Cytotoxic T cell (primary cell): ENCODE data around the gene DTHD1.

- PRO-cap, 2 experiments: no peak in any of the 2 experiments
These were observed 2.1 kb upstream of the PCDH7 start for GRCh38 chr4:30718034-30718539.

DNA sequence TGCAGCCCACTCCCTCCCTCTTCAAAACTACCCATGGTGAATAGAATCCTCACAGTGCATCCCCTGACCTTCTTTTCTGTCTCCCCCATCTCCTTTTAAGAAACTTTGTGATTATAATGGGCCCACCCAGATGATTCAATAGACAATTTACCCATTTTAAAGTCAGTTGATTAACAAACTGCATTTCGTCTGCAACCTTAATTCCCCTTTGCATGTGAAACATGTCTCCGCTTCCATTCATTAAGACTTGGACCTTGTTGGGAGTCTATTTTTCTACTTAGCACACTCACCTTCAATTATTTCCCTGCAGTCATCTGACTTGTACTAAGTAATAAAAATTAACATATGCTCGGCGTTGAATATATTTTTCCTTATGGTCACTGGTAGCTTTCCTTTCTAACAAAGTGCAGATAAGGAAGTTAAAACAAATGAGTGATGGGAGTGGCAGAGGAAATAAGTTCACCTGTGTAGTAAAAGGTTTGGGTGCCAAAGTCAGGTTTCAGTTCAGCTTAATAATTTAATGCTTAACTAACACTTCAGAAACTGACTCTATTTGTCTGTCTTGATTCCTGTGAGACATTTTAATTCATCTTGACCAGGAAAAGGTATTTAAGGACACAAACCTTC, 184.3 kb downstream of the PCDH7 start:
- PRO-cap, 2 experiments: no peak in any of the 2 experiments

GRCh38 chr4:31145322-31146000, 425.3 kb downstream of the PCDH7 start:
- PRO-cap, 2 experiments: no peak in any of the 2 experiments

DNA sequence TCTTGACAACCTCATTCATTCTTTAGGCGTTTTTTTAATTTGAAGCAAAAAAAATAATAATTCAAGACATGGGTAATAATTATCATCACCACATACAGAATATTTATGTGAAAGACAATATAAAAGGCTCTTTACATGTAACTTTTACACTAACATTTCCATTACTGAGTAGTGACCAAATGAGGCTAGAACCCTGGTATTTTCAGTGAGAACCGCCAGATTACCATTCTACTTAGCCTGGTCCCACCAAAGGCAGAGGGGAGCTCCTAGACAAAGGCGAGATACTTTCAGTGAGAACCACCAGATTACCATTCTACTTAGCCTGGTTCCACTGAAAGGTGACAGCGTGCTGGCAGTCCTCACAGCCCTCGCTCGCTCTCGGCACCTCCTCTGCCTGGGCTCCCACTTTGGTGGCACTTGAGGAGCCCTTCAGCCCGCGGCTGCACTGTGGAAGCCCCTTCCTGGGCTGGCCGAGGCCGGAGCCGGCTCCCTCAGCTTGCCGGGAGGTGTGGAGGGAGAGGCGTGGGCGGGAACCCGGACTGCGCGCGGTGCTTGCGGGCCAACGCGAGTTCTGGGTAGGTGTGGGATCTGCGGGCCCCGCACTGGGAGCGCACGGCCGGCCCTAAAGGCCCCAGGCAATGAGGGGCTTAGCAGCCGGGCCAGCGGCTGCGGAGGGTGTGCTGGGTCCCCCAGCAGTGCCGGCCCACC, 1275.9 kb downstream of the PCDH7 start:
- PRO-cap, 2 experiments: no peak in any of the 2 experiments

DNA sequence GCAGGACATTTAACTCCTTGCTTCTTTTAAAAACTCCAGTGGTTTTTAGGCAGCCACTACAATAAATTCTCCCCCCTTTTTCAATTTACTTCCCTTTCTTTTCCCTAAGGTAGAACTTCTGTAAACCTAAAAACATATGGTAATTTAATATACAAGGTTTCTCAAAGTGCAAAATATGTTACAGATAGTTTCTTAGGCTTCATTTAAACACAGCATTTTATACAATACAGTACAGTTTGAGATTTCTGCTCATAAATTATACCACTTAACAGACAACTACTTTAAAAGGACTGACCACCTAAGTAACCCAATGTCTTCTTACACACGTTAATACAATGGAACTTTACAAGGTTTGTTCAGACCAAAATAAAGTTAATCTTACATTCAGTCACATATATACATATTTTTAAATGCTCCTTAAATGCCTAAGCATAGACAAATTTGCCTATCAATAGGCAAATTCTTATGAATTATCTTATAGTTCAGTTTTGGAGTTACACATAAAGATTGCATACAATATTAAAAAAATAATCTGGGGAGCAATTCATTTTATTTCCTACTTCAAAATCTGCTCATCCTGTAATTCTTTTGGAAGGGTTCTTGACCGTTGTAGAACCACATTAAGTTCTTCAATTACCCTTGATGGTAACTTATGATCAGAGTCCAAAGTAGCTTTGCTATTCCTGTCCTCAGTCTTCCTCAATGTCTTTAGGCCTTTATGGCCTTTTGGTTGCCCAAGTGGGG, 176.8 kb downstream of the ARAP2 start:
- PRO-cap, 2 experiments: no peak in any of the 2 experiments

- PRO-cap, 2 experiments: peak in 2 of 2 experiments; most common plus-strand start chr4:36281615 (in 1); most common minus-strand start chr4:36281526 (in 2)
These were observed at the start of gene DTHD1 for GRCh38 chr4:36281231-36281880. Gene DTHD1 (plus strand): TSS chr4:36281616.

DNA sequence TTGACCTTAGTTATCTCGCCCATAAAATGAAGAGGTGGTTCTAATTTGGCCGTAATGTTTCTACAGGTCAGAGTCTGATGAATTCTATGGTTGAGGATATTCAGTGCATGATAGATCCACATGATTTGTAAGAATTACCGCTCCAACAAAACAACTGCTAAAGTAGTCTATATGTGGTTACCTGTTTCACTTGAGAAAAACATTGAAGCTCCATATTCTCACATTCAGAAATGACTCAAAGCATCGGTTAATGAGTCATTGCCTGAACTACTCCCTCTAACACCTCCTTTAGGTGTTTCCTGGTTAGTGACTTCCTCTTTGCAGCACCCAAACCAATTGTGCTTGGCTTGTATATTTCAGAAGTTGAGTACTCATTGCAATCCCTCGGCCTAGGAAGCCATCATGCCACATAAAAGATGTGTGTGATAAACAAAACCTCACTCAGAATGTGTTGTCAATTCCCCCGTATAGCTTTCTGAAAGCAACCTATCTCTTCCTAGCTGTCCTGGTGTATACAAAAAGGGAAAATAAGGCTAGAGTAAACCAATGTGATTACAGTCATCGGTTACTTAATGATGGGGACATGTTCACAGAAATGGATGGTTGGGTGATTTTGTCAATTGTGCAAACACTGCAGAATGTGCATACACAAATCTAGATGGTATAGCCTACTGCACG, 4.8 kb downstream of the DTHD1 start:
- PRO-cap, 2 experiments: peak in 2 of 2 experiments; most common plus-strand start position 359 of the sequence (in 1); most common minus-strand start position 136 of the sequence (in 2)

DNA sequence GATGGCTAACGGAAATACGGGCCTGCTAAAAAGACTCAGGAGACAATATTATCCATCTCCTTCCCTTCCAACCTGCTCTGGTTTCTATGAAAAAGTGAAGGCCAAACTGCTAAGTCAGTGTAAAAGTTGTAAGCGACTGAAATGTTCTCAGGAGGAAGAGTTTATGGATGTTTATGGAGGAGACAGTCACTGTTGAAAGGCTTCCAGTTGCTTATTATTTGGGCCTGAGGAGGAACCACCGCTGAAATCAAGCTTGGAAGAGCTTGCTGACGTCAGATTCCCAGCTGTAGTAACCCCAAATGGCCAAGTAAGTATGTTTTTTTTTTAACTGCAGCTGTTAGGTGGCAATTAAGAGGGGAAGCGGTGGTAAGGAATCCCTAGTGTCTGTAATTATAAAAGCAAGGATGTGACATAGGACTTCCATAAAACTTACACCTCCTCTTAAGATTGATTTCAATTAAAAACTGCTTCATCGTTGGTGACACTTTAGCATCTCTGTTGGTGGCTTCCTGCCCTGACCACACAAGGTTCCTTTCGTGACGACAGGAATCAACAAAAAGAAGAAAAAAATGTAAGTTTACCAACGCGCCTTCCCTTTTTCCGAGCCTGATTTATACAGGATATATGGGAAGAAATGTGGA, 1.0 kb downstream of the RELL1 start:
- PRO-cap, 2 experiments: peak in 1 of 2 experiments; most common plus-strand start position 489 of the sequence (in 1); most common minus-strand start position 216 of the sequence (in 1)

GRCh38 chr4:37754101-37754831, 68.1 kb upstream of the RELL1 start:
- PRO-cap, 2 experiments: no peak in any of the 2 experiments

DNA sequence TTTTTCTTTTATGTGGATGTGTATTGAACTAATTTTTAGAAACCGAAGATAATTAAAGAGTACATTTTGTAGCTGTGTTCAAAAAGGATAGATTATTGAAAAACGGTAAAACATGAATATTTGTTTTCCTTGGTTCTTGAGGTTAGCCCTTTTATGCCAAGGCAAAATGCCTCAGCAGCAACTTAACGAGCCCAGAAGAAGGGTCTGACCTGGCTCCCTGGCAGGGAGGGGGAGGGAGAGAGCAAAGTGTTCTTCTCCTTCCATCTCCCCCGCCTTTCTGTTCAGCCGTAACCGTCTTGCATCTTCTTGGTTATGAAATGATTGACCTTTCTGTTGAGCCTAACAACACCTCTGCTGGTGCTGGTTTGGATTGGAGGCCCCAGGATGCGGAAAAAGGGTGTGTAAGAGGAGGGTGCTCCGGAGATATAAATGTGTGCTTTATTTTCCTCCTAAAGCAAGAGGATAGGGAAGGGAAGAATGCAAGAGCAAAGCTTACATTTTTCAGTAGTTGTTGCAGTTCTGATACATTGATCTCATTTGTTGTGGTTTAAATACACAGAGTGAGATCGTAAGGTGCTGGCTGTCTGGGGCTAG, 44.7 kb downstream of the PTTG2 start:
- PRO-cap, 2 experiments: no peak in any of the 2 experiments

DNA sequence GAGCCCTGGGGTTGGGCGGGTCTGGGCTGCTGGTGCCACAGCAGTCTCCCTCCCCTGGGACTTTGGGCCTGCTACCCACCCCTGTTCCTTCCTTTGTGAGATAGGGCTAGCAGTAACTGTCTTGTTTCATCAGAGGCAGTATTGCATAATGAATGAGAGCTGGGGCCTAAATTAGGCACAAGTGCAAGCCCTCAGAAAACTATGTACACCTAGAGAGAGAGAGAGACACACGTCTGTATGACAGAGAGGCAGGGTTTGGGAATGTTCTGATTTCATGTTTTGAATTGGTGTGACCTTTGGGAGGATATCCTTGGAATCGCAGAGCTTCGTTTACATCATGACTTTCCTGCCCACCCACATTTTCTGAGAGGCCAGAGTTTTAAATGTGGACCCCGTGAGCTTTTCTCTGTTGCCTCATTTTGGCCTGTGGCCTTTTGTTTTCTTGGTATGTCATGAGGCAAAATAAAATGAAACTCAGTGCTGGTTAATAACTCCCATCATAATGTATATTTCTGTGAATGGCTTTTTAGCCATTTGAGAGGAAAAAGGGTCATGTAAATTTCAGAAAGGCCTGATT, 111.9 kb downstream of the PTTG2 start:
- PRO-cap, 2 experiments: no peak in any of the 2 experiments

- PRO-cap, 2 experiments: no peak in any of the 2 experiments
These were observed 134.0 kb downstream of the PTTG2 start for GRCh38 chr4:38093967-38094808.

DNA sequence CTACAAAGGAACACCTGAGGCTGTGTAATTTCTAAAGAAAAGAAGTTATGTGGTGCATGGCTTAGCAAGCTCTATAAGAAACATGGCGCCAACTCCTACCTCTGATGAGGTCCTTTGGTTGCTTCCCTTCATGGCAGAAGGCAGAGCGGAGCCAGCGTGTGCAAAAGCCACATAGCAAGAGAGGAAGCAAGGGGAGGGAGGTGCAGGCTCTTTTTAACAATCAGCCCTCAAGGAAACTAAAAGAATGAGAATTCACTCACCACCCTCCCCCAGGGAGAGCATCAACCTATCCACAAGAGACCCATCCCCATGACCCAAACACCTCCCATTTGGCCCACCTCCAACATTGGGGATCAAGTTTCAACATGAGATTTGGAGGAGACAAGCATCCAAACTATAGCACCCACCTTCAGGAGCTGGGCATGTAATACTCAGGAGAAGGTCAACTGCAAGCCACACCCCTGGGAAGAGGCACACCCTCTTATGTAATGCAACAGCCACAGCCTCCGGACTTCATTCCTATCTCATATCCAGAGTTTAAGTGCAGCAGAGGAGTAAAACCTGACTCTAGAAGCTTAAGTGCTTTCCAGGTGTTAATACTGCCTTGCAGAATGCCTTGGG, 197.2 kb downstream of the PTTG2 start:
- PRO-cap, 2 experiments: no peak in any of the 2 experiments

DNA sequence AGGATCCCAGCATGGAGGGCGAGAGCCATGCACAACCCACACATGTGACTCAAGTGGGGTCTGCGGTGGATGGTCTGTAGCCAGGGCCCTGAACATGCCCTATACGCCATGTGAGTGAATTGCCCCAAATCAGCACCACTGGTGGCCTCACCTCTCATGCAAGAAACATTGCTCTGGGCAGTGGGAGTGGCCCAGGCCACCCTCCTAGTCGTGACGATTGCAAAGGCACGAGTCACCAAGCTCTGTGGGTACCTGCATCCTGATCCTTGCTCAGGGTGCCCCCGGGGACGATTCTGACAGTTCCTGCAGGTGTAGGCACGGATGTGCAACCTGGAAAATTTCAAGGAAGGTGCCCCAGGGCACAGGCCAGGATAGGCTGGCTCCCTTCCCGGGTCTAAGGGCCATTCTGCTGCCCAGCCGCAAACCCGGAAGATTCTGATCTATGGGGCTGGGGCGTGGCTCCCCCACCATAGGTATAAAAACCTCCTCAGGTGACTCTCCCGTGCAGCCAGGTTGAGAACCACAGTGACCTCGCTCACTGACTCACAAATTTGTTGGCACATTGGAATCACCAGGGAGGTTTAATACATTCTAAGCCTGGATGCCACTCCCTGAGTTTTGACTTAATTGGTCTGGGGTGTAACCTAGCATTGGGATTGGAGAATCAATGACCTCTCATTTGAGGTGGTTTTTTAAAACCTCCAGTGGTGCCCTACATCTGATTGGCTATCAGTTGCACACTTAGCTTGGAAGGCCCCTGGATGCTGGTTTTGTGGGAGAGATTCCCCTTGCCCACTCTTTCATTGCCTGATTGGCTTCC, 228.5 kb downstream of the PTTG2 start:
- PRO-cap, 2 experiments: no peak in any of the 2 experiments

- PRO-cap, 2 experiments: no peak in any of the 2 experiments
These were observed 349.3 kb upstream of the KLF3 start for GRCh38 chr4:38314665-38315111.

GRCh38 chr4:38522936-38523431, 141.0 kb upstream of the KLF3 start:
- PRO-cap, 2 experiments: no peak in any of the 2 experiments

DNA sequence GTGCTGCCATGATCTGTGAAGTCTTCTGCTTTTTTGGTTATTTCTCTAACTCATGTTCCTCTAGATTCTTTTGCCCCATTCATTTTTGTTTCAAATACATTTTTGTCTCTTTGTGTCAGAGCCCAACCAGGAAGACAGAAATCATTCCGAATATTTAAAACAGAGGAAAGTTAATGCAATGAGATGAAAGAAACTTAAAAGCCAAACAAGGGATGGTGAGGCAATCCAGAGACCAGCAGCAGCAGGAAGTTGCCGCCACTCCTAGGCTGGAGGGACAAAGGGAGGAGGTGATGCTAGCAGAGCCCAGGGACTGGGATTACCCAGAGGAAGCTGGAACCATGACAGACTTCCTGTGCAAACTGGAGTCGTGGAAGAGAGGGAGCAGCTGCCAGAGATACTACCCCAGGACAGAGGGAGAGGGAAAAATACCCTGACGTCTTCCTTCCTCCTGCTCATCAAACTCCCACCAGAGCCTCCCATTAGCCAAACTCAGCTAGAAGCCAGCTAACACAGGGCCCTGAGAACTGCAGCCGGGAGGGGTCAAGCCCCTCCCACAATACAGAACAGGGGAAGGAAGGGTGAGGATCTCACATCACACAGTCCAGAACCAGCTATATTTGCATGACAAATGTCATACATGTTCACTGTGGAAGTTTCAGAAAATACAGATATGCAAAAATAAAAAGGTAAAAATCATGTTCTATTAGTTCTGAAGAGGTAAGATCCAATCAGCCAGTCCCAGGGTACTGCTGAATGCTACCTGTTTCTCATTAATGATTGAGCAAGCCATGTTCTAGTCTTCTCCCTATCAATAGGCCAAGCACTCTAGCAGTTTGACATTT, 101.2 kb upstream of the KLF3 start:
- PRO-cap, 2 experiments: no peak in any of the 2 experiments

DNA sequence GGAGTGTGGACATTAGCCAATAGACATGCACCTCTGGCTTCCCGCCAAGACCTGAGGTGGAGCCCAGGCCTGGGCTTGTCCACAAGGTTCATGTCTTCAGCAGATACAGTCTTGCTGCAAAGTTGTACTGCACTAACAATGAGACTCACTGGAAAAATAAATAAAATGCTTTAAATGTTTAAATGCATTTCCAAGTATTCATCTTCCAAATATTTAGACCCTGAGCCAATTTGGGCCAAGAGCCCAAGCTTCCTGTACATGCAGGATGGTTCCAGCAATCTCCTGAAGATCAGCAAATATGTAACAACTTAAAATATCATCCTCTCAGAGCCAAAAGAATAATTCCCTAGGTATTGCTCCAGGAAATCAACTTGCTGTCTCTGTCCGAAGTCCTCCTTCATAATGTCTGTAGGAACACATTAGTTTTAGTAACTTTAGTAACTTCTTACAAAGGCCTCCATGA, 98.6 kb upstream of the KLF3 start:
- PRO-cap, 2 experiments: no peak in any of the 2 experiments

DNA sequence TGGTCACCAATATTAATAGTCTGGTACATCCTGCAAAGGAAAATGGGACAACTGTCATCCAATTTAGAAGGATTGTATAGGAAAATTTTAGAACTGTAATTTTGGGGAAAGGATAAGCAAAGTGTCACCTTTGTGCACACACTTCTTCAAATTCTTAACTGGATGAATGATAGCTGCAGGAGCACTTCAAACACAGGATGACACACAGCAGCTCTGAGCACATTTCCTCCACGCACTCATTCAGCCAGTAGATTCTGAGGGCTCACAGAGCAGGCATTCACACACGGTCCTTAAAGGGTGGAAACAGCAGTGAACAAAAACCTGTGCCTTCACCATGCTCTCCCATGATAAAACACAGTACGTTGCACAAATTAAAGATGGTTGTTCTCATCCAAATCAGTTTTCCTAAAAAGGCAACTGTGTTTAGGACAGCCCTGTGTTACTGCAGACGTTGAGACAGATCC, 38.5 kb upstream of the KLF3 start:
- PRO-cap, 2 experiments: no peak in any of the 2 experiments

- PRO-cap, 2 experiments: no peak in any of the 2 experiments
These were observed 10.5 kb downstream of the KLF3 start for GRCh38 chr4:38674108-38675327.